Placental pericyte (primary cell): Measurements from ENCODE around the genes SPOCK1 and CDC25C.

- CAGE, long polyA plus RNA, result no peak
Observed at GRCh38 chr5:135977226-135978120, 22.7 kb upstream of the LECT2 start.

DNA sequence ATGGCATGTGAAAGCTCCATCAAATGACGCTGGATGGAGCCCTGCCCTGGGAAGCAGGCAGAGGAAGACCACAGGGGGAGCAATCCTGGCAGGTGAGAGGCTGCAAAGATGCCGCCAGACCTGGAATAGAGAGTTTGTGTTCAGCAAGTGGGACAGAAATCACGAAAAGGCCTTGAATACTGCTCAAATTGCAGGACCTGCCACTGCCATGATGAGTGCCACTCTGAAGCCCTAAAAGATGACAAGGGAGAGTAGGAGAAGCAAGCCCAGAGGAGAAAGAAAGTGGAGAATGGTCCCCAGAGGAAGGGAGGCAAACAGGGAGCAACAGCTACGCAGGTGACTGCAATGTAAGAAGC, 30.7 kb upstream of the TGFBI start:
- CAGE, long polyA plus RNA, result no peak

DNA sequence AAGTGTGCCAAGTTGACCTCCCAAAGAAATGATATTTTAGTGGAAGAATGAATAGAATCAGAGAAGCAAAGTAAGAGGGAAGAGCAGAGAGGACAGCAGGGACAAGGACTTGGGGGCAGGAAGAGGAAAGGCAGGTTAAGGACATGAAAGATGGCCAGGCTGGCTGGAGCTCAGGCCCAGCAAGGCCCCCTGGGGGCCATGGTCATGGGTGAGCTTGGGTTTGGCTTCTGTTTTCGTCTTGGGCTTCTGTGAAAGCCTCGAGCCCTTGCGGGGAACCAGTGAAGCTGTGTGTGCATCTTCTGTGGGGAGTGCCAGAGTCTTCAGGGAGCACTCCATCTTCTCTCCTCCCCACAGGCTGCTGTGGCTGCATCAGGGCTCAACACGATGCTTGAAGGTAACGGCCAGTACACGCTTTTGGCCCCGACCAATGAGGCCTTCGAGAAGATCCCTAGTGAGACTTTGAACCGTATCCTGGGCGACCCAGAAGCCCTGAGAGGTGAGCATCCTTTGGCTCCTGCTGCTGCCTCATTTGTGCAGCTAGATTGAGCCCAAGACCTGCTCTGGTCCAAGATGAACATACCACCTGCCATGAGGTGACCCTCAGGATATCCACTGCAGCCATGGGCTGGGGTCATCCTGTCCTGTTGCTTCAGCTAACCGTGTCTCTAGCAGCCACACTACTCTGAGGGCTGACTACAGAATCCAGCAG, 20.5 kb downstream of the TGFBI start:
- CAGE, long polyA plus RNA, result no peak

- CAGE, long polyA plus RNA, result no peak
Observed at GRCh38 chr5:137498984-137499417, at the start of gene SPOCK1. SPOCK1 (minus strand) TSS chr5:137499326.

DNA sequence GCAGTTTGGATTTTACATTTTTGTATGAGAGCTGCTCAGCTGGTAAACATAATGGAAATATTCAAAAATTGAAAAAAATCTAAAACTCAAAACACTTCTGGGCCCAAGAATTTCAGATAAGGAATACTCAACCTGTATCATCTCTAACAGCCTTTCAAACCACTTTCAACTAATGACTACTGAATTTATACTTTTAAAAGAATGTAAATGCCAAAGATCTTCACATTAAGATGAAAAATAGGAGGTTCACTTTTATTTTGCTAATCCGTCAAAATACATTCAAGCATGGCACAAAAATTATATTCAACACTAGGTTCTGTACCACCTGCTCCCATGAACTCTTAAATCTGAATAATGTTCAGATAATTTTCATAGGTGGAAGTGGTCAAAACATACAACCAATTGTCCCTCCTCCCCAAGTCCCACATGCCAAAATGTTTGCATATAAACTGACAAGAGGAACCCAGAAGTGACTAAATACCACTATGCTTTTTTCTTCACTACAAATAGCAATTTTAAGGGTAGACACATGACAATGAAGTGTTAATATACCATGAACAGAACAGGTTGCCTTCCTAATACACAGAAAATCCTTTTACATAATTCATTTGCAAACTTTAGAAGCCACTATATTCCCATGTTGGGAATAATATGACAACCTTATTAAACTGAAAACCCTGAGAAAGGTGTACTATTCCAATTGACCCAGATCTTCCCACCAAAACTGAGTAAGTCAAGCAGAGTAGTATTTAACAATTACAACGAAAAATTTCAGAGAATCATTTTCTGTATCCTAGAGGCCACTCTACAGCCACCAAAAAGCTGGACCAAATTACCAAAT, 3.7 kb downstream of the HNRNPA0 start:
- CAGE, long polyA plus RNA, result no peak

DNA sequence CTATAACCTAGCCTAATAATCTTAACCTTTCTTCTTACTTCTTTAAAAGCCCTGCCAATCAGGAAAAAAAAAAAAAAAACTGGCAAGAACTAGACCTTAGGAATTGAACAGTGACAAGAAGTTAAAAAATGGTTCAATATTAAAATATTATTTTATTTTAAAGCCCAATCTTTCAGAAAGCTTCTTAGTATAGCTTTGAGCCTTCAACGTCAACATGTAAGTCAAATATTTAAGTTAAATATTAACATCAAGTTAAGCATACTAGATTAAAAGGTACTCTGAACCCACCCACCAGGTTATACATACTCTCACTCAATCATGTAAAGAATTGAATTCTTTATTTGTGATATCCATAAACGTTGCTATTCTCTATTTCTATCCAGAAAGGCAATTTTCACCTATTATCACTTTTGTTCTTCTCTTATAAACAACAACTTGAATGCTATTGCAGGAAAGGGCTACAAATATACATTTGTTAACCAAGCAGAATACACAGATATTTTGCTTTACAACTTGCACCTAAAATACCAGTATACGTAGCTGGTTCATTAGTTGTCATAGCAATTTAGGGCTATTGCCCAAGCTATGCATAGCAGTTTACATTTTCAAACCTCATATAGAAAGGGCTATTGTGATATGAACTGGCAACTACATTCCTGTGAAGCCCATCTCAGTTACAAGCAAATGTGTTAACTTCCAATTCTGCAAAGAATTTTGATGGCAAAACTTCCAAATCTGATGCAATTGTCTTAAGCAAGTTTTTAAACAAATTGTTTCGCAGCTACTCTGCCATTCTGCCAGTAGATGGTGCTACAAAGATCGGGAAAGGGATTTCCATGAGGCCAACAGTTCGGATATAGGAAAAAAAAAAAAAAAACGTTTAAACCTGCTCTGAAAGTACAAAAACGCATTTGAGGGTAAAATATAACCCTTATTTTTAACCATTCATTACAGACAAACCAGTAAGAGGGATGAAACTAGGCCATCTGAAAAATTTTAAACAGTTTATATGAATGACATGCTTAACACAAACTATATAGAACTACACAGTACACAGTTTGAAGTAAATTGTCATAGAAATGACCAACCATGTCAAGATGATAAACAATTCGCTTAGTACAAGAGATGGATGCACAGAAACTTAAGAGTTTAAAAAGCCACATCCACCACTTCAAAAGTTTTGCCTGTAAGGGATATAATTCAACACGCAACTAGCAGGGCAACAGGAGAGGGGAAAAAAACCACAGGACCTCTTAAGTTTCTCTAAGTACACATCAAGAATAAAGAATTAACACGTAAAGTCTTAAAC, 2.5 kb downstream of the HNRNPA0 start:
- CAGE, long polyA plus RNA, result no peak

DNA sequence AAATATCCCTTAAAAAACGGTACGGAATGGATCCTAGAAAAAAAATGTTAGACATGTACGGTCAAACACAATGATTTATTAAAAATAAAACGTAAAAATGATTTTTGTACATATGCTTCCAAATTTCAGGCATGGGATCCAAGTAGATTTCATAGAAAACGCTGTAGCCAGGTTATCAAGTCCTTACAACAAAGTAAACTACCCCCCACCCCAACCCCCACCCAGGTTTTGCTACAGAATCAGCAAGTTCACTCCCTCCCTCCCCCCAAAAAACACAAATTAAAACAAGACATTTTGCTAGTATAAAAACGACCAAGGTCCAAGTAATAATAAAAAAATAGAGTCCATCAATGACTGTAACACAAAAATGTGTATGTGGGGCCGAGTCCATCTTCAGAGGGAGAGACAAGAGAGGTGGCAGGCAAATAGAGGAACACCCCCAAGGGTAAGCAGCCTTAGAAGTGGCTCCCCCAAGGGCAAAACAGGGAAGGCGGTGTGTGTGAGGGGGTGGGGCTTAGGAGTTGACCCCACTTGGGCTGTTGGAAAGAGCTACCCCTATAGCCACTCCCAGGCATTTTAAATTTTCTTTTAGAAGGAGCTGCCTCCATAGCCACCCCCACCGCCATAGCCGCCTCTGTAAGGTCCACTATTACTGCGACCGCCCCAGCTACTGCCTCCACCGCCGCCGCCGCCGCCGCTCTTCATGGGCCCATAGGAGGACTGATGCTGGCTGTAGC, 1.4 kb downstream of the HNRNPA0 start:
- CAGE, long polyA plus RNA, result no peak

DNA sequence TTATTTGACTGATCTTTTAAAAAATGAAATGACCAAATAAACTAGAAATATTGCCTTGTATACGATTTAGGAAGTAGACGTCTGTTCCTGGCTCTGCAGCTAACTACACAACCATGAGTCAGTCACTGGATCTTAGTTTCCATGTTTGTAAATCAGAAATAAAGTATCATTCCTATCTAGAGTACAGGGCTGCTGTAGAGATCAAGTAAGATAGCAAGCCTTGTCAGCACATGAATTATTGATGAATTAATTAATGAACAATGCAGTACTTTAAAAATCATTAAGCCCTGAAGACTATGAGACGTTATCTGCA, 48.1 kb upstream of the HNRNPA0 start:
- CAGE, long polyA plus RNA, result no peak

DNA sequence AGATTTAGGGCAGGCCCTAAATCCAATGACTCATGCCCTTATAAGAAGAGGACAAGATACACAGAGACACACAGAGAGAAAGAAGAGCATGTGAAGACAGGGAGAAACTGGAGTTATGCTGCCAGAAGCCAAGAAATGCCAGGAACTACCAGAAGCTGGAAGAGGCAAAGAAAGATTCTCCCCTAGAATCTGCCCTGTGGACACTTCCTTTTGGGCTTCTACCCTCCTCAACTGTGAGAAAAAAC, 8.7 kb downstream of the FAM13B start:
- CAGE, long polyA plus RNA, result no peak

- CAGE, long polyA plus RNA, result no peak
Observed at GRCh38 chr5:138179627-138179909, 656 bp downstream of the KIF20A start.

- CAGE, long polyA plus RNA, result no peak
Observed at GRCh38 chr5:138331169-138332208, at the start of gene CDC25C. CDC25C (minus strand) TSS chr5:138331804.

DNA sequence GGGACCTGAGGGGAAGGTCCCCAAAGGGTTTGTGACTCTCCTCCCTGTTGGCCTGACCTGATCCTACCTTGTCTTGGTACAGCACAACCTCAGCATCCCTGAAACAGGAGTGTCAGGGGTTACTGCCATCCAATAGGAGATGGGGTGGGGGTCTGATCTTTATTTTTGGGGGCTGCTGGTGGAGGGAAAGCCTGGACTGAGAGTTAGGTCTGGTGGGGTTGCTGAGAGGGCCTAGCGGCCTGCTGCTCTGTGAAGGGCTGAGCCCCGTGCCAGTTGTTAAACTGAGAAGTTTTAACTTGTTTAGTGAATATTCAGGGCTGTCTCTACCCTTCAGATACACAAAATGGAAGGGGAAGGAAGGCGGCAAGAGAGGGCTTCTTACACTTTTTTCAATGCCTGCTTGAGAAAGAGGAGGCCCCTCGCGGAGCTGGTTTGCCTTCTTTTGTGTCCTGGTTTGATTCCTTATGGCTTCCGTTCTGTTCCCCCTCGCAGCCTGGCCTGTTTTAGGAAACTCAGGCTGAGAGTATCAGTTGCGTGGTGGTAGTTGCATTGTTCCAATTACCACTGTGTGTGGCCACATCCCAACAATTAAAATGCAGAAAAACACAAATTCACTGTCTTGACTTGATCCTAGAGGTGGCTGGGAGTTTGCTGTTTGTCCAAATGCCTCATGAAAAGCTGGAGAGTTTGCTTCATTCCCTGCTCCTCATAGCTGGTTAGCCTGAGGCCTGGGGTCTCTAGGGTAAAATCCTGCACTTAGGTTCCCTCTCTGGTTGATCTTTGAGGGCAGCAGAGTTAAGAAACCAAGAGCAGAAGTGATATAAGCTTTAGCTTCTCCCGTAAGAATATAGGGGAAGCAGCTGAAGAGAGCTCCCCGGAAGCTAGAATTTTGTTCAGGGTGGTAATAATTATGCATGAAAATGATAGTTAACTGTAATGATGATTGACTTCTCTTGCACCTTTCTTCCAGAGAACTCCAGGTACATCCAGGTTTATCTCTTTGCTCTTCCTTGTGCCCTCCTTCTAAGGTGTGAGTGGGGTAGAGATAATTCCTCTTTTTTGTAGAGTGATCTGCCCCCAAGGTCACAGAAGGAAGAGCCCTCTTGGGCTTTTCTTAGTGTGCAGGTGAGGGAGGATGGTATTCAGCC, 1.2 kb downstream of the FAM53C start:
- CAGE, long polyA plus RNA, result no peak

GRCh38 chr5:138352301-138352456, 306 bp upstream of the KDM3B start:
- CAGE, long polyA plus RNA, result no peak

DNA sequence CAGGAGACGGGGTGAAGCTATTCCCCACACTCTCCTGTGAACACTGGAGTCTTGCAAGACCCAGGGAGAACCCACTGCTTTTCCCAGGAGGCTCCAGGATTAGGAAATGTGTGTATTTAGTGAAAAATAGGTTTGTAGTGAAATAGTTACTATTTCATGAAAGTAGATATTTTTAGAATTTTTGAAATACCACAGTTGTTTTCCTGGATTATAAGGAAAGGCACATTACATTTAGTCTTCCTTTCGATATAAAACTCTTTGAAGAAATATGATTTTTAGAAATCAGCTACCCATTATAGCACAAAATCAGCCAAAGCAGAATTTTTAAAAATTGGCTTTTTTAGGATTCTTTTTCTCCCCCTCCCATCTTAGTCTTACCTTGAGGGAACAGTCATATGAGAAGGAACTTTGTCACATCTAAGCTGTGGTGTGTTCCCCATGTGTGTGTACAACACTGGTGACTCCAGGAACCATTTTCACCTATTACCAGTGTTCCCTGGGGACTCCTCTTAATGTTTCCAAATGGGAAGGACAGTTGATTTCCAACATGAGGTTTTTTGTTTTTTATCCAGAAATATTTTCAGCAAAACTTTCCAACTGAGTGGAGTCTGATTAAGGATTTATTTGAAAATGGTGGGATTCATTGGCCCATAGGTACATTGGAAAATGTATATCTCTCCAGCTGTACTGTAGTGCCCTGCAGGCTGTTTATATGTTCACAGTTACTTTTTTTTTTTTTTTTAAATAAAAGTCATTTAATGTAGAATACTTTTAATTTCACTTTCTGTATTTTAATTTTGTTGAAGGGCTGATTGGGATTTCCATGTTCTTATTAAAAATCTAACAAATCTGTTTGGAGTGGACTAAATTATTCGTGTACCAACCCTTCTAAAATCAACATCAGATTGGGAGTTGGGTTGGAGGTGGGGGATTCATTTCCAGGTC, 2.4 kb upstream of the REEP2 start:
- CAGE, long polyA plus RNA, result no peak

- CAGE, long polyA plus RNA, result no peak
Observed at GRCh38 chr5:138448635-138449430, 10.0 kb downstream of the REEP2 start.

DNA sequence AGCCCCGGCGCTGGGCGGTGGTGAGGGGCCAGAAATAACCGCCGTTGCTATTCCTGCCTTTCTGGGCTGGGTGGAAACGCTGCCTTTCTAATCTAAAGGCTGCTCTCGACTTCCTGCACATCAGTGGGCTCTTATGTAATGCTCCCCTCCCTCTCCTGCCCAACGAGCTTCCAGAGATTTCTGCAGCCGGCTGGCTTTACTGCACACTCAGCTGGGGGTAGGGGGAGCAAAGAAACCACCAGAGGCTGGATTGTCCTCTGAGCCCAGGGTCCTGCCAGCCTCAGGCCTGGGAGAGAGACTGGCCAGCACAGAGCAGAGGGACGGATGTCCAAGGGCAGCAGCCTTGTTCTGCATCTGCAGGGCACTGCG, 6.8 kb upstream of the EGR1 start:
- CAGE, long polyA plus RNA, result no peak

DNA sequence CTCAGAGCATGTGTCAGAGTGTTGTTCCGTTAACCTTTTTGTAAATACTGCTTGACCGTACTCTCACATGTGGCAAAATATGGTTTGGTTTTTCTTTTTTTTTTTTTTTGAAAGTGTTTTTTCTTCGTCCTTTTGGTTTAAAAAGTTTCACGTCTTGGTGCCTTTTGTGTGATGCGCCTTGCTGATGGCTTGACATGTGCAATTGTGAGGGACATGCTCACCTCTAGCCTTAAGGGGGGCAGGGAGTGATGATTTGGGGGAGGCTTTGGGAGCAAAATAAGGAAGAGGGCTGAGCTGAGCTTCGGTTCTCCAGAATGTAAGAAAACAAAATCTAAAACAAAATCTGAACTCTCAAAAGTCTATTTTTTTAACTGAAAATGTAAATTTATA, 3.4 kb downstream of the EGR1 start:
- CAGE, long polyA plus RNA, result no peak

GRCh38 chr5:138509026-138509397, 34.0 kb downstream of the ETF1 start:
- CAGE, long polyA plus RNA, result no peak

DNA sequence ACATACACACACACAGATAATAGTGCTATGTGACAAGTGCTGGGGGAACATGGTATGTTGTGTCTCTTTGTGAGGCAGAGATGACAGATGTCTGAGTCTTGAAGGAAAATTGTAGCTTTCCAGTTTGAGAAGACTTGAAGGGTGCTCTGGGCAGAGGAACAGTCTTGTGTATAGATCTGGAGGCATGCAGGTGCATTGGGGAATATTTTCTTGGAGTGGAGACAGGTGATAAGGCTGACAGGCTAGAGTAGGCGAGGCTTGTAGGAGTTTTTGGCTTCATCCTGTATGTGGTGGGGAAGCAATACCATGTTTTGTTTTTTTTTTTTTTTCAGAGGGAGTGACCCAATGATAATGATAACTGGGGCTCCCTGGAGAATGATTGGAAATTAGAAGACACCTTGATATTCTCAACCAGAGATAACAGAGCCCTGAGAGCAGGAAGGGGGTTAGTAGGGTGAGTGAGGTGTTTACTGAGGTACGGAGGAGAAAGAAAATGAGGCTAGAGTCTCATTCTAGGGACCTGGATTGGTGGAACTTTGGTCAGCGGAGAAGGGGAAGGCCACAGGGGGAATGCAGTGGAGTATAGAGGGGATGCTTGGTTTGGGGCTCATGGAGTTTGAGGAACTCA, 13.0 kb downstream of the CTNNA1 start:
- CAGE, long polyA plus RNA, result no peak

GRCh38 chr5:138974103-138974790, 99.1 kb upstream of the LRRTM2 start:
- CAGE, long polyA plus RNA, result no peak